ENCODE data around the gene GNAT3.

GRCh38 chr7:77479355-77479882, 57.7 kb upstream of the PTPN12 start:
- RAMPAGE, long total RNA, result no peak
- RRBS, result no CpG with 5 or more reads among the region's 2 CpGs
PRO-cap:
- standard, result no peak
- CoPRO, capped RNA only, 2 experiments, result no peak in any of the 2 experiments
- CoPRO, capped and uncapped RNA, 2 experiments, result no peak in any of the 2 experiments
- CoPRO, uncapped RNA only, 2 experiments, result no peak in any of the 2 experiments
CAGE:
- cytosol, long polyA plus RNA, result no peak
- long polyA plus RNA, result no peak
- nucleolus, long total RNA, result no peak
- nucleus, long polyA plus RNA, result no peak

DNA sequence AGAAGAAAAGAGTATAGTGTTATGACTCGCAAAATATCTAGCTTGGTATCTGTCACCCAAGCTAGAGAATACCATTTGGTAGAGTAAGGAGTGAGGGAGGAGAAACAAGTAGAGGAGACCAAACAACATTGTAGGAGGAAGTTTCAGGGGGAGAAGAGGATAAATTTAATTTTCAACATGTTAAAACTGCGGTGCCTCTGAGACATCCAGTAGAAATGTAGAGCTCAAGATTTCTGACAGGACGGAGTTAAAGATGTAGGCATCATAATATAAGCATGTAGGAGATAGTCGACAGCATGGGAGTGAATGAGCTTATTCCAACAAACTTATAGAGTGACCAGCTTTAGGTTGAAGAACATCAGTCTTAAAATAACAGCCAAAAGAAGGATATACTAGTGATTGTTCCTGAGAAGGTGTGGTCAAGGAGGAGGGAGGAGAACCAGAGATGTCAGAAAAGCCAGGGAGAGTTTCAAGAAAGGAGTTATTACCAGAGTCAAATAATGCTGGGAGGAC, 5.6 kb downstream of the PTPN12 start:
- RAMPAGE, long total RNA, result no peak
- RRBS, result no CpG with 5 or more reads among the region's 4 CpGs
PRO-cap:
- standard, result no peak
- CoPRO, capped RNA only, 2 experiments, result no peak in any of the 2 experiments
- CoPRO, capped and uncapped RNA, 2 experiments, result no peak in any of the 2 experiments
- CoPRO, uncapped RNA only, 2 experiments, result peak in 1 of 2 experiments; most common plus-strand start position 183 of the sequence (in 1)
CAGE:
- cytosol, long polyA plus RNA, result no peak
- long polyA plus RNA, result no peak
- nucleolus, long total RNA, result no peak
- nucleus, long polyA plus RNA, result no peak

DNA sequence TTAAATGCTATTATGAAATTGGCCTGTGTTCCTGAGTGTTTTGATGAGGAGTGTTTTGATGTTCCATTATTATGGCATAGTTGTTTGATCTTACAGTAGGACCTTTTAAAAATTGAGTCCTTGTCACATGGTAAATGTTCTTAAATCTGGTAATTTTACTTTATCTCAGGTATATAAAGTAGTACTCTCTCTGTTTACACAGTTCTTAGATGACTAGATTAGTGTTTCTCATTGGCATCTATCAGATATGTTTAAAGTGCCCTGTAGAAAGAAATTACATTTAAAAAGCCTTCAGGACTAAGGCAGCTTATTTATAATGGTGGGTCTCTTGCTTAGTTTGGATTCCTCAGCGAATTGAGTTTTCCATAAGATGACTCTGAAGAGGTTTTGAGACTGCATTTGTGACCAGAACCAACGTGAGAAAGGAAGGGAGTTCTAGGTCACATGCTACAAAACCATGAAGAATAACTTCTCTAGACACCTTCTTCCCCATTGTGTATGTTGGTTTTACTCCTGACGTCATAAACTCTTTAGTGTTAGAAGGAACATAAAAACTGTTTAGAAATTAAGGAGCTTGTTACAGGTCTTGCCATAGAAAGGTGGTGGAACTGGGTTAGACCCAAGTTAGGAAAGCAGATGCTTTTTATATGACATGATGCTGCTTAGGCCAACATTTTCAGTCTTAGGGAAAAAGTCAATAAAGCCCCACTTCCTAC, 11.0 kb downstream of the PTPN12 start:
- RAMPAGE, long total RNA, result no peak
- RRBS, result no CpG with 5 or more reads among the region's 3 CpGs
PRO-cap:
- standard, result no peak
- CoPRO, capped RNA only, 2 experiments, result no peak in any of the 2 experiments
- CoPRO, capped and uncapped RNA, 2 experiments, result no peak in any of the 2 experiments
- CoPRO, uncapped RNA only, 2 experiments, result no peak in any of the 2 experiments
CAGE:
- cytosol, long polyA plus RNA, result no peak
- long polyA plus RNA, result no peak
- nucleolus, long total RNA, result no peak
- nucleus, long polyA plus RNA, result no peak

- RAMPAGE, long total RNA, result no peak
- RRBS, result no CpG with 5 or more reads among the region's 3 CpGs
PRO-cap:
- standard, result no peak
- CoPRO, capped RNA only, 2 experiments, result no peak in any of the 2 experiments
- CoPRO, capped and uncapped RNA, 2 experiments, result no peak in any of the 2 experiments
- CoPRO, uncapped RNA only, 2 experiments, result peak in 1 of 2 experiments; most common plus-strand start chr7:77587781 (in 1)
CAGE:
- cytosol, long polyA plus RNA, result no peak
- long polyA plus RNA, result no peak
- nucleolus, long total RNA, result no peak
- nucleus, long polyA plus RNA, result no peak
Measured at GRCh38 chr7:77587663-77588177, 50.6 kb downstream of the PTPN12 start.

GRCh38 chr7:77717468-77718159, 21.4 kb downstream of the RSBN1L start:
- RAMPAGE, long total RNA, result no peak
- RRBS, result no CpG with 5 or more reads among the region's 10 CpGs
PRO-cap:
- standard, result no peak
- CoPRO, capped RNA only, 2 experiments, result no peak in any of the 2 experiments
- CoPRO, capped and uncapped RNA, 2 experiments, result no peak in any of the 2 experiments
- CoPRO, uncapped RNA only, 2 experiments, result no peak in any of the 2 experiments
CAGE:
- cytosol, long polyA plus RNA, result no peak
- long polyA plus RNA, result no peak
- nucleolus, long total RNA, result no peak
- nucleus, long polyA plus RNA, result no peak

GRCh38 chr7:77740008-77740572, 43.8 kb downstream of the RSBN1L start:
- RAMPAGE, long total RNA, result no peak
- RRBS, result no CpG with 5 or more reads among the region's 4 CpGs
PRO-cap:
- standard, result no peak
- CoPRO, capped RNA only, 2 experiments, result no peak in any of the 2 experiments
- CoPRO, capped and uncapped RNA, 2 experiments, result no peak in any of the 2 experiments
- CoPRO, uncapped RNA only, 2 experiments, result no peak in any of the 2 experiments
CAGE:
- cytosol, long polyA plus RNA, result no peak
- long polyA plus RNA, result no peak
- nucleolus, long total RNA, result no peak
- nucleus, long polyA plus RNA, result no peak

GRCh38 chr7:77797920-77798282, 333 bp downstream of the TMEM60 start:
- RAMPAGE, long total RNA, result no peak
- RRBS, result 1% methylated on average over 6 of the region's 26 CpGs
PRO-cap:
- standard, result bidirectional peak, plus-strand start at chr7:77798019, minus-strand start at chr7:77797786
- CoPRO, capped RNA only, 2 experiments, result peak in 2 of 2 experiments; most common plus-strand start chr7:77798019 (in 2)
- CoPRO, capped and uncapped RNA, 2 experiments, result no peak in any of the 2 experiments
- CoPRO, uncapped RNA only, 2 experiments, result no peak in any of the 2 experiments
CAGE:
- cytosol, long polyA plus RNA, result no peak
- long polyA plus RNA, result no peak
- nucleolus, long total RNA, result no peak
- nucleus, long polyA plus RNA, result no peak

- RAMPAGE, long total RNA, result no peak
- RRBS, result no CpG with 5 or more reads among the region's 2 CpGs
PRO-cap:
- standard, result no peak
- CoPRO, capped RNA only, 2 experiments, result no peak in any of the 2 experiments
- CoPRO, capped and uncapped RNA, 2 experiments, result no peak in any of the 2 experiments
- CoPRO, uncapped RNA only, 2 experiments, result no peak in any of the 2 experiments
CAGE:
- cytosol, long polyA plus RNA, result no peak
- long polyA plus RNA, result no peak
- nucleolus, long total RNA, result no peak
- nucleus, long polyA plus RNA, result no peak
Measured at GRCh38 chr7:77839995-77840573, 41.9 kb upstream of the TMEM60 start.

- RAMPAGE, long total RNA, result no peak
- RRBS, result no CpG with 5 or more reads among the region's 4 CpGs
PRO-cap:
- standard, result no peak
- CoPRO, capped RNA only, 2 experiments, result no peak in any of the 2 experiments
- CoPRO, capped and uncapped RNA, 2 experiments, result no peak in any of the 2 experiments
- CoPRO, uncapped RNA only, 2 experiments, result no peak in any of the 2 experiments
CAGE:
- cytosol, long polyA plus RNA, result no peak
- long polyA plus RNA, result no peak
- nucleolus, long total RNA, result no peak
- nucleus, long polyA plus RNA, result no peak
Measured at GRCh38 chr7:78284975-78285461, 486.8 kb upstream of the TMEM60 start.

DNA sequence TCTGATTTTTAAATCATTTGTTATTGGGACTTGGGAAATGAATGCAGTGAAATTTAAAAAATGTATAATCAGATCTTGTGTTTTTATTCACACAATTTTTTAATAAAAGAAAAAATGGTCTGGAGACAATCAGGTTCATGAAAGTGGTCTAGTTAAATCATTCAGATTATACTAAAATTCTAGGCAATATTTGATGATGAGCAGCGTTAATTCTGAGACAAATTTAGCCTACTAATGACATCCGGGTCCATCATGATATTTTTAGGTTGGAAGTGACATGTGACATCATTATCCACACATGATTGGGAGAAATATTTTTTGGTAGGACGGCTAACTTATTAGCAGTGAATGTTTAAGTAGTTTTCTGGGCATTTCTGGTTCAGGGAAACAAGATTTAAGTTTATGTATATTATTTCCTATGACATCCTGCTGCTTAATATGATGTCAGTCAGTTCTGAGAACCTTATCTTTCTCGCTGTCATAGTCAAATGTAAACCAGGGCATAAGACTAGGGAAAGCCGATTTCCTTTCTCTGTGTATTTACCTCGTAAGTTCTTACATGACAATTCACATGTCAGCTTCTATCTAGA, 602.3 kb upstream of the TMEM60 start:
- RAMPAGE, long total RNA, result no peak
- RRBS, result no CpG with 5 or more reads among the region's 6 CpGs
PRO-cap:
- standard, result no peak
- CoPRO, capped RNA only, 2 experiments, result no peak in any of the 2 experiments
- CoPRO, capped and uncapped RNA, 2 experiments, result no peak in any of the 2 experiments
- CoPRO, uncapped RNA only, 2 experiments, result no peak in any of the 2 experiments
CAGE:
- cytosol, long polyA plus RNA, result no peak
- long polyA plus RNA, result no peak
- nucleolus, long total RNA, result no peak
- nucleus, long polyA plus RNA, result no peak

DNA sequence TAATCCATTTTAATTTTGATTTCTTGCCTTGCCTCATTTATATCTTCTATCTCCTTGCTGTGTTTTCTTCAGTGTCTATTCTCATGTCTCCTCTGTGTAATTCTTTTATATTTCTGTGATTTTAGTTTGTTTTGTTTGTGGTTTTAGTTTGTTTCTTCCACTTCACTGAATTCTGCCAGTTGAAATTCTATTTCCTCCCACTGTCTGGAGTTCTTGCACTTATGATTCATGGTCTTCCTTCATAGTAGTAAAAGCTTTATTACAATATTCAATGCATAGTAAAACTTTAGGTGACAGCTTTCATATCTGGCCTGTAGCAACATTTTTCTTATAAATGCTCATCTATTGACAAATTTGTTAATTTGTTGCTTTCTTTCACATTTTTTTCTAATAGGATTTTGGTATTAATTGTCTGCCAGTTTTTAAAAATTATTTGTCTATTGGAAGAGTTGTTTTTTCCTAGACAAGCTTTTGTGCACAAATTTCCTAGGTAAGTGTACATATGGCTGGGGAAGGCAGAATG, 113.2 kb downstream of the MAGI2 start:
- RAMPAGE, long total RNA, result no peak
PRO-cap:
- standard, result no peak
- CoPRO, capped RNA only, 2 experiments, result no peak in any of the 2 experiments
- CoPRO, capped and uncapped RNA, 2 experiments, result no peak in any of the 2 experiments
- CoPRO, uncapped RNA only, 2 experiments, result no peak in any of the 2 experiments
CAGE:
- cytosol, long polyA plus RNA, result no peak
- long polyA plus RNA, result no peak
- nucleolus, long total RNA, result no peak
- nucleus, long polyA plus RNA, result no peak

GRCh38 chr7:80312106-80312765, 177.6 kb downstream of the GNAI1 start:
- RAMPAGE, long total RNA, result no peak
- RRBS, result no CpG with 5 or more reads among the region's 5 CpGs
PRO-cap:
- standard, result no peak
- CoPRO, capped RNA only, 2 experiments, result no peak in any of the 2 experiments
- CoPRO, capped and uncapped RNA, 2 experiments, result no peak in any of the 2 experiments
- CoPRO, uncapped RNA only, 2 experiments, result no peak in any of the 2 experiments
CAGE:
- cytosol, long polyA plus RNA, result no peak
- long polyA plus RNA, result no peak
- nucleolus, long total RNA, result no peak
- nucleus, long polyA plus RNA, result no peak

DNA sequence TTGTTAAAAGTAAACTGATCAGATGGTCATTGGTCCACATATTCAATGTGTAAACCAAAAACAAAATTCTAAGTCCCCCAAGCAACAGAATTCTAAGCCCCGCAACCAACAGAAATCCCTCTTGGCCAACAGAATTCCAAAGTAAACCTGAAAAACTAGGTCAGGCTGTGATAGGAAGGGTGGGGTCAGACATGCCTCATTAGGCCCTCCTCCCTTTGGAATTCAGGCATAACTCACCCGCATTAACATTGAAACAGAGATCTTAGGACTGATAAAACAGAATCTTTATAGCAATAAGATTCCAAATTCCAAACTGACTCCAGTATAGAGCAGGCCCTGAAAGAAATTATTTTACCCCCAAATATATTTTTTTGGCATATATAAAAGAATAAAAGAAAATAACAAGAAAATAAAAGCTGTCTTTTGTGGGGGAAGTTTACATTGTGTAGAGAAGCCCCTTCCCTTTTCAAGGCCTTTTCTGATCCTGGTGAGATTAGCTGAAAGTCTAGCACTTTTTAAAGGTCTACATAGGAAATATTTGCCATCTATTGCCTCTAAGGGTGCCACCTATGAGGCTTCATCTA, 30.6 kb downstream of the GNAT3 start:
- RAMPAGE, long total RNA, result no peak
- RRBS, result no CpG with 5 or more reads among the region's 2 CpGs
PRO-cap:
- standard, result no peak
- CoPRO, capped RNA only, 2 experiments, result no peak in any of the 2 experiments
- CoPRO, capped and uncapped RNA, 2 experiments, result no peak in any of the 2 experiments
- CoPRO, uncapped RNA only, 2 experiments, result no peak in any of the 2 experiments
CAGE:
- cytosol, long polyA plus RNA, result no peak
- long polyA plus RNA, result no peak
- nucleolus, long total RNA, result no peak
- nucleus, long polyA plus RNA, result no peak

DNA sequence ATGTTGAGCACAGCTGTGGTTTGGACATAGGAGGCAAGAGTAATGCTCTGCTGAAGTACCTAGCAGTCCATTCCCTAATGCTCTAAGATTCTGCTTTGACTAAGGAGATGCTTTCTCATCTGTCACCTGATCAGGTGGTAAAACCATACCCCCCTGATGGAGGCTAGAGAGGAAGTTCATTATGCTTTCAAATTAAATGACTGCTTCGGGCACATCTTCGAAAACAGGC, at the start of gene GNAT3:
TSS of gene GNAT3 (minus strand) at position 92 of the 229 bp plus-strand sequence.
- RAMPAGE, long total RNA, result no peak
- RRBS, result no CpG with 5 or more reads among the region's 2 CpGs
PRO-cap:
- standard, result no peak
- CoPRO, capped RNA only, 2 experiments, result no peak in any of the 2 experiments
- CoPRO, capped and uncapped RNA, 2 experiments, result no peak in any of the 2 experiments
- CoPRO, uncapped RNA only, 2 experiments, result no peak in any of the 2 experiments
CAGE:
- cytosol, long polyA plus RNA, result no peak
- long polyA plus RNA, result no peak
- nucleolus, long total RNA, result no peak
- nucleus, long polyA plus RNA, result no peak

DNA sequence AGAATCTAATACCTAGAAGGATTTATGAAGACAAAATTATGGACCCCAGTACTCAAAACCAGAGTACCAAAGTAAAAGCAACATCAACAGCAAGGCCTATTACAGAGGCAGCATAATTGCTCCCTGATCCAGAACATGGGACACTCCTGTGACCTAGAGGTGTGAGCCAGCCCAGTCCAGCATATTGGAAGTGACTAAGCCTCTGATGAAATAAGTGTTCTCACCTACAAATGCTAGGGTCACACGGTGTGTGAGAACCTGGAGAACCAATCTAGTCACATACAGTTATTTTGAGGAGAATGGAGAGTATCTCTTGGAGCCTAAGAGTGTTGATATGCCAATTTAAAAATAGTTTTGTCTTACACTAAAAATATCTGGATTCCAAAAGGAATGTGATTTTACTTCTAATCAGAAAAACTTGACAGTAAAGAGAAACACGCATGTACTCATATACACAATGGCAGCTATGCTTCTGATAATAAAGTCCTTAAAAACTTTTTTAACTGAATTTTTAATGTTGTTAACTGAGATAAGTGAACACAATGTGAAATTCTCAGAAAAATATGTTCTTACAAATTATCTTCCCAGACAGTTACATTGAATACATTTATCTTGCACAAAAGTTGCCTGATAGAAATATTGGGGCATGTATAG, 56.9 kb upstream of the CD36 start:
- RAMPAGE, long total RNA, result no peak
- RRBS, result no CpG with 5 or more reads among the region's 2 CpGs
PRO-cap:
- standard, result no peak
- CoPRO, capped RNA only, 2 experiments, result no peak in any of the 2 experiments
- CoPRO, capped and uncapped RNA, 2 experiments, result no peak in any of the 2 experiments
- CoPRO, uncapped RNA only, 2 experiments, result no peak in any of the 2 experiments
CAGE:
- cytosol, long polyA plus RNA, result no peak
- long polyA plus RNA, result no peak
- nucleolus, long total RNA, result no peak
- nucleus, long polyA plus RNA, result no peak

DNA sequence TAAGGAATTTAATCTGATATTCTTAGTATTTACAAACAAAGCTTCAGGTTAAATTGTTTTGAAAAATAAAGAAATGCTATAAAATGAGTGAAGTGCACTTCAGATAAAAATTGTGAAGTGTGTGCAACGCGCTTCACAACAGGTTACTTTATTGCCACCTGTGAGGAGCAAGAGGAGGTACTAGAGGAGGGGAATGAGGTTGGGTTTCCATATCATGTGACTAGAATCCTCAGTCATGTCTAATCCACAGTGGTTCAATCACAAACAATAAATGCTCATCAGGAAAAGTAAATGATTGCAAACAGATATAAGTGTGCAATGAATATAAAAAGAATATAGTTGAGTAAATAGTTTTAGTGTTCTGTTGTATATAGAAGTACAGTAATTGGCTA, 34.5 kb upstream of the CD36 start:
- RAMPAGE, long total RNA, result no peak
- RRBS, result no CpG with 5 or more reads among the region's 2 CpGs
PRO-cap:
- standard, result no peak
- CoPRO, capped RNA only, 2 experiments, result no peak in any of the 2 experiments
- CoPRO, capped and uncapped RNA, 2 experiments, result no peak in any of the 2 experiments
- CoPRO, uncapped RNA only, 2 experiments, result no peak in any of the 2 experiments
CAGE:
- cytosol, long polyA plus RNA, result no peak
- long polyA plus RNA, result no peak
- nucleolus, long total RNA, result no peak
- nucleus, long polyA plus RNA, result no peak

- RAMPAGE, long total RNA, result no peak
- RRBS, result no CpG with 5 or more reads among the region's 13 CpGs
PRO-cap:
- standard, result no peak
- CoPRO, capped RNA only, 2 experiments, result no peak in any of the 2 experiments
- CoPRO, capped and uncapped RNA, 2 experiments, result no peak in any of the 2 experiments
- CoPRO, uncapped RNA only, 2 experiments, result peak in 1 of 2 experiments; most common plus-strand start chr7:81333710 (in 1)
CAGE:
- cytosol, long polyA plus RNA, result no peak
- long polyA plus RNA, result no peak
- nucleolus, long total RNA, result no peak
- nucleus, long polyA plus RNA, result no peak
Measured at GRCh38 chr7:81333402-81333959, 414.6 kb upstream of the SEMA3C start.

- RAMPAGE, long total RNA, result no peak
- RRBS, result no CpG with 5 or more reads among the region's 23 CpGs
PRO-cap:
- standard, result no peak
- CoPRO, capped RNA only, 2 experiments, result no peak in any of the 2 experiments
- CoPRO, capped and uncapped RNA, 2 experiments, result no peak in any of the 2 experiments
- CoPRO, uncapped RNA only, 2 experiments, result no peak in any of the 2 experiments
CAGE:
- cytosol, long polyA plus RNA, result no peak
- long polyA plus RNA, result no peak
- nucleolus, long total RNA, result no peak
- nucleus, long polyA plus RNA, result no peak
Measured at GRCh38 chr7:82507985-82508588, 64.5 kb upstream of the CACNA2D1 start.

GRCh38 chr7:82925231-82925952, 237.3 kb downstream of the PCLO start:
- RAMPAGE, long total RNA, result no peak
- RRBS, result no CpG with 5 or more reads among the region's 4 CpGs
PRO-cap:
- standard, result no peak
- CoPRO, capped RNA only, 2 experiments, result no peak in any of the 2 experiments
- CoPRO, capped and uncapped RNA, 2 experiments, result no peak in any of the 2 experiments
- CoPRO, uncapped RNA only, 2 experiments, result no peak in any of the 2 experiments
CAGE:
- cytosol, long polyA plus RNA, result no peak
- long polyA plus RNA, result no peak
- nucleolus, long total RNA, result no peak
- nucleus, long polyA plus RNA, result no peak

Data from K562 (cell line).